Urinary bladder (tissue), 3 donors: ENCODE results near the genes TRPV6, TRPV5 and NOBOX.

DNA sequence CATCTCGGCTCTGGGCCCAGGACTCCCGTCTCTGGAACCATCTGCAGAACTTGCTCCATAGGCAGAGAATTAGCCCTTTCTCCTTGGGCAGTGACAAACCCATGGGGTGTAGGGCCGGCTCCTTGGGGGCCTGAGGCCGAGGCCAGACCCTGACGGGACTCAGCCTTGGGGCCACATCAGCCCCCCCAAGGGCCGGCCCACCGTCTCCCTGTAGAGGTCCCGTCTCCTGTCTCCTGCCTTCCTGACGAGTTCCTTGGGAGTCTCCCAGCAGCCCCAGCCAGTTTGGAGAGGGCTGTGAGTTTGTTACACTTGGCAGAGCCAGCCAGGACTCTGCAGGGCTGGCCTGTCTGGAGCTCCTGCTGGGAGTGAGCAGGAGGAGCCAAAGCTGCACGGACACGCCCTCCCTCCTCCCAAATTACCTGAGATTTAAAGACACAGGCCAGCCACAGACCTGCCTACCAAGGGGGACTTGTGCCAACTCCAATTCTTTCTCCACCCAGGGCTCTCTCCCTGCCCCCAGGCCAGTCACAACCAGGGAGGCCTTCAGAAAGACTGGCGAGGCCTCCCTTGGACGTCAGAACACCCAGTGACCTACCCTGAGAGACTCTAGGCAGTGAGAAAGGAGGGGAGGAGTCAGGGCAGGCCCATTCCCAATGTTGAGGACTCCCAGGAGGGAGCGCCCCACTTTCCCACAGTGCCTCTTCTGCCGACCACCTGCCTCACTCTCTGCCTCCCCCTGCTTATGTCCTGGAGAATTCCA is at the start of gene TRPV6:
Gene TRPV6, minus strand, starts transcription at position 332 of the 760 bp plus-strand sequence.
- PRO-cap: no peak
- RAMPAGE, long total RNA: no peak

GRCh38 chr7:142933659-142933983 is at the start of gene TRPV5:
Gene TRPV5 (minus strand): TSS chr7:142933746.
- PRO-cap: no peak
- RAMPAGE, long total RNA: no peak

DNA sequence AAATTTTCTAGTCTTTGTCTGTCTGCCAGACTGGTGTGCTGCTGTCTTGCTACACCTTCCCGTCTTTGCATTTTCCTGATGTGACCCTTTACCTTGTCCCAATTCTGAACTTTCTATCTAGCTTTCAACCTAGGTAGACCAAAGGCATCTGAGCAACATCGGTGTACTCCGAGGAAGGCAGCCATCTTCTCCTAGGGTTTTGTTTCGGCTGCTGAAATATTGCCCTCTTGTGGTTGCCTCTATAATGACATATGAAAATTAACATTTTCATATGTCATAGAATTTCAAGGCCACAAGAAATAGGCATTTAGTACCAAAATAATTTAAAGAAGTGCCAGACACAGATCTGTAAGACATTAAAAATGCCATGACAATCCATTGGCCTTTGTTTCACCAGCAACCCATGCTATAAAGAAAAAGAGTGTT is 23.5 kb downstream of the OR9A2 start:
- PRO-cap: no peak
- RAMPAGE, long total RNA: no peak

- PRO-cap: no peak
- RAMPAGE, long total RNA: no peak
Measured at GRCh38 chr7:143318640-143319140, 2.8 kb downstream of the CLCN1 start.

GRCh38 chr7:143361133-143361582 is 1.4 kb downstream of the FAM131B start:
- PRO-cap: no peak
- RAMPAGE, long total RNA: no peak

DNA sequence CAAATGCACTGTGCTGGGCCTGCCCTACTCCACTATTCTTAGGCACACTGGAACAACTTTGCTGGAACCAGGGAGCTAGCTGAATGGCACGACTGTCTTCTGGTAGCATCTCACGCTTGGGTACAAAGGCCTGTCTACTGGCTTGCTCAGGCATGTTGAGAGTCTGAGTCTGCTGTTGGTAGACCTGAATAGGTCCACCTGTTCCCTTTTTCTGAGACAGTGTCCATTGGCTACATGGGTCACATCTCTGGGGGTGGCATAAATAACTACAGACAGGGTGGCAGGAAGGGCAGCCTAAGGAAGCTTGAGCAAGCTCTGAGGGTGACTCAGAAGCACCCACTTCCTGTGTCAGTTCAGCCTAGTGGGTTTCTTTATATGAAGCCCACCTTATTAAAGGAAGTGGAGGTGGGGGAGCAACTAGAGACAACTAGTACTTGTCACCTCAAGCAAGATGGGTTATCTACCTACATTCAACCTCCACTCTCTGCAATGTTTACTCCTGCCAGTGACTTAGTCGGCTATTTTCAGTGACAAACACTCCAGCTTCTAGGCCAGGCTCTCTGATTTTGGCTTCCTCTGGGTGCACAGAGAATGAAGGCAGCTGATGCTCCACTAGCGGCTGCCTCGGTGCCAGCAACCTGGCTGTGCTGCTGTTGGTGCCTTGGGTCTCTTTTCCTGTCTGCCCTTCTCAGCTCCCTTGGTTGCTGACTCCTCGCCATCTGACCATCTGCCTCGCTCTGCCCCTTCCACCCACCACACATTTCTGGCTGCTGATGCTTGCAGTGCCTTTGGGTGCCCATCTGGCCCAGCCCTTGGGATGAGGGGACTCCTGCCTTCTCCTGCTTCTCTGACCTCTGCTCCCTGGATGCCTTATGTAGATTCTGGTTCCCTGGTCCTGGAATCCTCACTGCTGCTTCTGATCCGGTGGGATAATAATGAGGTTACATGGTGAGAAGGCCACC is 5.6 kb upstream of the ZYX start:
- PRO-cap: no peak
- RAMPAGE, long total RNA: no peak

DNA sequence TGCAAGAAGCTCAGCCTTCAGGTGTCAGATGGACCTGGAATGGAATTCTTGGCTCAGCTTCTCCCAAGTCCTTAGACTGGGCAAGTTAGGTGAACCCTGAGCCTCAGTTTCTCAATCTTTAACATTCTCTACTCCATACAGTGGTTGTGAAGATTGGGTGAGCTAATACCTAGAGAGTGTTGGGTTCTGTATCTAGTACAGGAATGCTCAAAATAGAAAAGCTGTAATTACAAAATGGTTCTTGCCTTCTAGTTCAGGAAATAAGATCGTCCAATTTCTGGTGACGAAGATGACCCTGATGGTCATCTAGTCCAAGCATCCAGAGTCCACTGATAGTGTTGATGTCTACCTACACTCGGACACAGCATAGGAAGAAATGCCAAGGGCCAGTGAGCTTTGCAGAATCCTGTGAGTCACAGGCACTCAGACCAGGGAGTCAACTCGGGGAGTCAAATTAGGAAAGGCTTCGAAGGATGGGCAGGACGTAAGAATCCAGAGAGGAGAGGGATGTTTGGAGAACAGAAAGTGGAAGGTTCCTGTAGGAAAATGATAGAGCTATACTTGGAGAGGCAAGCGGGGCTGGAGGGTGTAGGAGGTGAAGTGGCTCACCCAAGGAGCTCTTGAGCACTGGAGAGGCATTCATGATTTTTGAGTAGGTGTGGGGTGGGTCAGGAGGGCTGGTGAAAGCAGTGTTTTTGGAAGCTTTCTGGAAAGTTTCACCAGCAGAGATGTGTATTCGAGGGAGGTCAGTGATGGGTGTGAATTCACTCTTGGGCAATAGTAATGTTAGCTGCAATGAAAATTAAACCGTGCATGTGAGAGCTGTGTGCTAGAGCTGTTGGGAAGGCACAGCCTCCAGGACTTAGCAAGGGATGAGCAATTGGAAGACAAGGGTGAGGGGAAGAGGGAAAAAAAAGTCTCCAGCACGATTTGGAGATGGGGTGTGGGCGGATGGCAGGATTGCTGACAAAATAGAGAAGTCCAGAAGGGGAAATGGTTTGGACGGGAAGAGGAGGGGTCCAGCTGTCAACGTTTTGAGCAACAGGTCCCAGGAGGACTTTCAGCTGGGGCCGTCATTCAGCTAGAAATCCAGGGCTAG is 3.0 kb downstream of the ZYX start:
- PRO-cap: bidirectional peak, plus-strand start at position 457 of the sequence, minus-strand start at position 331 of the sequence
- RAMPAGE, long total RNA: no peak

DNA sequence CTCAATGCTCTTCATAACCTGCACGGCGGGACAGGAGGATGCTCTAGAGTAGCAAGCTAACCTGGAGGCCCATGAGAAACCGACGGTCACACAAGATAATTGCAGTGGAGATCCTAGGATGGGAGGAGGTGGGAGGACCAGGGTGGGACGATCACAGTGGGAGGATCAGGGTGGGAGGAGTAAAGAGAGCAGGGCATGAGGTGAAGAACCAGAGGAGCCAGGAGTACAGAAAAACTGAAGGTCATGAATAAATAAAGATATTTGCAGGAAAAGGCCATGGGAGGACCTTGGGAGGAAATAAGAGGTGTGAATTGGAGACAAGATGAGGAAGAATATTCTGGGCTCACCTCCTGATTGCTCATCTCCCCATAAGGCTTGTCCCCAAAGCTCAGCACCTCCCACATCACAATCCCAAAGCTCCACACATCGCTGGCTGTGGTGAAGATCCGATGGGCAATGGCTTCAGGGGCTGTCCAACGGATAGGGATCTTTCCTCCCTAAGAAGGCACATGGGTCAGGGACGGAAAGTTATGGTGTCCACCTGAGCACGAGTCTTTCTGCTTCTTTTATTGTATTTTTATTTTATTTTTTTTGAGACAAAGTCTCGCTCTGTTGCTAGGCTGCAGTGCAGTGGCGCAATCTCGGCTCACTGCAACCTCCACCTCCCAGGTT is 12.8 kb downstream of the ZYX start:
- PRO-cap: no peak
- RAMPAGE, long total RNA: no peak

DNA sequence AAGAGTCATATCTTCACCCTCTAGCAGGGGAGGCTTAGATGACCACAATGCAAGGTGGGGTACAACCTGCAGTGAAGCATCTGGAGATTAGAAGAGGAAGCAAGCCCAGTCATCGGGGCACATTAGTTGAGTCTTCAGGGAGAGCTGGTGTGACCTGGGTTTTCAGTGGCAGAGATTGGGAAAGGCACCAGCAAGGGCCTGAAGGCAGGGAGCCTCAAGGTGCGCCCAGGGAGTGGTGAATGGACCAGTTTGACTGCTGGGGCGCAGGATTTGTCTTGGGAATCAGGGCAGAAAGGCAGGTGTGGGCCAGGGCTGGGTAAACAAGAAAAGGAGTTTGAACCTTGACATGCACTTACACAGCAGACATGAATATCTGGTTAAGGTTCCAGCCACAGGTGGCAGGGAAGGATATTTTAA is 574 bp upstream of the EPHA1 start:
- PRO-cap: no peak
- RAMPAGE, long total RNA: no peak

- PRO-cap: no peak
- RAMPAGE, long total RNA: no peak
Measured at GRCh38 chr7:143434614-143435005, 8.6 kb upstream of the TAS2R60 start.

- PRO-cap: no peak
- RAMPAGE, long total RNA: no peak
Measured at GRCh38 chr7:143436518-143437187, 6.6 kb upstream of the TAS2R60 start.

- PRO-cap: no peak
- RAMPAGE, long total RNA: no peak
Measured at GRCh38 chr7:143812901-143813274, 55.4 kb upstream of the CTAGE6 start.

DNA sequence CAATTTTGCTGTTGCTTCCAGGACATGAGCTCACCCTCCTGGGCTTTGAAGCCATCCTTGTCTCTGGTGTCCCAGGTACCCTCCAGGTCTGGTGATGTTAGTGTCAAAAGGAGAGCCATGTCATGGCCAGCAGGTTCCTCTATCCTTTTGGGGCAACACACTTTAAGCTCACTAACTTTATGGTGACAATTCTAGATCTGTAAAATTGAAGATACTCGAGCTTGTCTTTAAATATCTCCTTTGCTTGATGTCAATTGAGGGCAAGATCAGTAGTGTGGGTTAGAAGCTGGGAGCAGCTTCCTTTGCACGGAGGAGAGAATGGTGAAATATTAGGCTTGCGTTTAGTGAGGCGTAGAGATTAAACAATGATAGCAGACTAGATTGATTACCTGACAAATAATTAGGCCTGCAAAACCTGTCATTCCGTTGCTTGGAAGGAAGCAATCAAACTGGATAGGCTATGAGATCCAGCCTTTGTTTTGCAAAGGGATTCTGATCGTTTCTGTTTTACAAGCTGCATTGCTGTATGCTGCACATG is at the start of gene NOBOX:
Gene NOBOX, minus strand, starts transcription at position 119 of the 538 bp plus-strand sequence.
- PRO-cap: no peak
- RAMPAGE, long total RNA: no peak

- PRO-cap: no peak
- RAMPAGE, long total RNA: no peak
Measured at GRCh38 chr7:144812650-144813282, 23.1 kb downstream of the TPK1 start.

GRCh38 chr7:144834795-144835156 is 1.1 kb downstream of the TPK1 start:
- PRO-cap: no peak
- RAMPAGE, long total RNA: no peak

DNA sequence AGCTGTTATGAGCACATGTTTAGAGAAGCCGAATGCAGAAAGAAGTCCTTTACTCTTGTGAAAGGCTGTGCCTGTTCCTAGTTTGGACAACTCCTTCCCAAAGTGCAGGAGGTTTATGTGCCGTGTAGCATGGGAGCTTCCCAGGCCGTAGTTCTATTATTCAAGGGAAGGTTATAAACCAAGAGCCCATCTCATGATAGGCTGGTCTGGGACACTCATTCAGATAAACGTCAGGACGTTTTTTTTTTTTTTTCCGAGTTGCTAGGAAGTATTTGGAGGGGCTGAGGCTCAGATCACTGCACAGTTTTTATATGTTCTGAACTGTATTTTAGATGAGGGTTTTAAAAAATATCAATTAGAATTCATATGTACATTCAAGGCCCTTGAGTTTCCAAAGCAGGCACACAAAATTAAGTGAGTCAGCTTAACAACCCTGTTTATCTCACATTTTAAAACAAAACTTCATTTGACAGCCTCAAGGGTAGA is 593.0 kb upstream of the CNTNAP2 start:
- PRO-cap: no peak
- RAMPAGE, long total RNA: no peak

DNA sequence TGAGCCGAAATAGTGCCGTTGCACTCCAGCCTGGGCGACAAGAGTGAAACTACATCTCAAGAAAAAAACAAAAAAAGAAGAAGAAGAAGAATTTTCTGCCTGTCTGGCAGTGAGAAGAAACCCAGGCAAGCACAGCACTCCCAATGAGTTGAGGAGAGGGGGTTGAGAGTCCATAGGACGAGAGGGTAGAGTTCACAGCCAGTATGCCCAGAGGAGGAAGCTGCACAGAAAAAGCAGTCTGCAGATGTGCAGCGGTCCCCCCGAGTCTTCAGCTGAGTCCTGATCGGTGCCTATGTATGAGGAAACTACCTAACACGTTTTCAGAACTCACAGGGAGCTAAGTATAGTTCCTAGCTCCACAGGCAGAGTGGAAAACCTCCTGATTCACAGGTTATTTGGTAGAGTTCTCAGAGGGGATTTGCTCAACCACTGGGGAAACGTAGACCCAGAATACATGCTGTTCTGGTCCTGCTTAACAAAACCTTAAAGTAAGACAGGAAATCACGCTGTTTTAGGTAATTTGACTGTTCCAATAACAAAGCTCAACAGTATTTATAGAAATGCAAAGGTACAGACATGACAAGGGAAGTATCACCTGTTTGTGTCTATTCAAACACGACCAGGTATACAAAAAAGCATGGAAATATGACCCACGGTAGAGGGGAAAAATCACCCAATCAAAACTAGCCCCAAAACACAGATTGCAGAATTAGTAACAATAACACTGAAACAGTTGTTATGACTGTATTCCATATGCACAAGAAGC is 271.2 kb upstream of the CNTNAP2 start:
- PRO-cap: no peak
- RAMPAGE, long total RNA: no peak

- PRO-cap: no peak
- RAMPAGE, long total RNA: no peak
Measured at GRCh38 chr7:148299357-148299912, 291.1 kb upstream of the C7orf33 start.

GRCh38 chr7:148806896-148807997 is 76.8 kb downstream of the EZH2 start:
- PRO-cap: no peak
- RAMPAGE, long total RNA: no peak

- PRO-cap: no peak
- RAMPAGE, long total RNA: no peak
Measured at GRCh38 chr7:148883967-148884137, 239 bp downstream of the EZH2 start.